Upper lobe of left lung (tissue), 5 donors: ENCODE measurements around the genes SLC34A3 and PNPLA7.

- PRO-cap, 2 experiments: peak in 1 of 2 experiments; most common minus-strand start chr9:137055869 (in 1)
- RAMPAGE, long total RNA, 4 experiments: no peak in any of the 4 experiments
Measured at GRCh38 chr9:137055630-137056366, 1.9 kb upstream of the ENTPD2 start.

GRCh38 chr9:137121836-137122518, 7.4 kb upstream of the DPP7 start:
- PRO-cap, 2 experiments: no peak in any of the 2 experiments
- RAMPAGE, long total RNA, 4 experiments: no peak in any of the 4 experiments

- PRO-cap, 2 experiments: no peak in any of the 2 experiments
- RAMPAGE, long total RNA, 4 experiments: no peak in any of the 4 experiments
Measured at GRCh38 chr9:137207196-137207714, 1.8 kb downstream of the NDOR1 start.

- PRO-cap, 2 experiments: no peak in any of the 2 experiments
- RAMPAGE, long total RNA, 4 experiments: no peak in any of the 4 experiments
Measured at GRCh38 chr9:137218654-137219273, 1.5 kb downstream of the ENSG00000284976 start.

DNA sequence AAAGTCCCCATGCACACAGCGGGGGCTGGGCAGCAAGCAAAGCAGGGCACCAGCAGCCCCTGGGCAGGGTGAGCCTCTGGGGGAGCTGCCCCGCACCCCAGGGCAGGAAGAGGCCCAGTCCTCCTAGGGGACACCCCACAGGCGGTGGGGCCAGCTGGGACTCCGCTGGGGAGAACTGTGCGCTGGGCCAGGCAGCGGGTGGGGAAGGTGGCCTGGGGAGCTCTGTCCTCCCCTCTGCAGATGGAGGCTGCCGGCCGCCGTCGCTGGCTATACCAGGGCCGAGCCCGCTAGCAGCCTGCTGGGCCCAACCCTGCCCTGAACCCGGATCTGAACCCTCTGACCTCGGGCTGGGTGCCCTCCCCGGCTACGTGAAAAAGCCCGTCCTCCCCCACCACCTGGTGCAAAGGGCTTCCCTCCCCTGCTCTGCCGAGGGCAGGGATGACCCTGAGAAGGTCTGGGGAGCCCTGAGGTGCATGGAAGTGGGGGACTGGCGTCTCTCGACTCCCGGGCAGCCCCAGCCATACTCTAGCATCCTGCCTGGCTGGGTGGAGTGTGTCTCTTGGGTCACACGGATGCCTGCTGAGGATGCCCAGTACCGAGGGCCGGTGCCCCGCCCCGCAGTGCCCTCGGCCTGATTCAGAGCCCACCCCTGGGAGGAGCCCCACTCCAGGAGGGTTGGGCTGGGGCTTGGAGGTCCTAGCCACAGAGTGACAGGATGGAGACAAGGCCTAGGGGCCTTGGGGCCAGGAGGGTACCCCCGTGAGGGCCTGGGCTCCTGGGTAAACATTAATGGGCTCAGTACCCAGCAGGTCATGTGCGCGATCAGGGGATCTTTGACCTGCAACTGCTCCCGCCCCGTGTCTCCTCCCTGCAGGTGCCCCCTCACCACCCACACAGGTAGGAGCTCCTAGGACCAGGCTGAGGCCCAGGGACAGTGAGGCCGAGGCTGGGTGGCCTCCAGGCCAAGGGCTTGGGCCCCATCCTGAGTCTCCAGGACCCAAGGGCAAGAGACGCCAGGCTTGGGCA, at the start of gene SLC34A3:
SLC34A3 (plus strand) TSS at position 860 of the 1,026 bp plus-strand sequence.
- PRO-cap, 2 experiments: no peak in any of the 2 experiments
- RAMPAGE, long total RNA, 4 experiments: no peak in any of the 4 experiments

GRCh38 chr9:137244715-137244886, 3.0 kb downstream of the FAM166A start:
- PRO-cap, 2 experiments: no peak in any of the 2 experiments
- RAMPAGE, long total RNA, 4 experiments: no peak in any of the 4 experiments

DNA sequence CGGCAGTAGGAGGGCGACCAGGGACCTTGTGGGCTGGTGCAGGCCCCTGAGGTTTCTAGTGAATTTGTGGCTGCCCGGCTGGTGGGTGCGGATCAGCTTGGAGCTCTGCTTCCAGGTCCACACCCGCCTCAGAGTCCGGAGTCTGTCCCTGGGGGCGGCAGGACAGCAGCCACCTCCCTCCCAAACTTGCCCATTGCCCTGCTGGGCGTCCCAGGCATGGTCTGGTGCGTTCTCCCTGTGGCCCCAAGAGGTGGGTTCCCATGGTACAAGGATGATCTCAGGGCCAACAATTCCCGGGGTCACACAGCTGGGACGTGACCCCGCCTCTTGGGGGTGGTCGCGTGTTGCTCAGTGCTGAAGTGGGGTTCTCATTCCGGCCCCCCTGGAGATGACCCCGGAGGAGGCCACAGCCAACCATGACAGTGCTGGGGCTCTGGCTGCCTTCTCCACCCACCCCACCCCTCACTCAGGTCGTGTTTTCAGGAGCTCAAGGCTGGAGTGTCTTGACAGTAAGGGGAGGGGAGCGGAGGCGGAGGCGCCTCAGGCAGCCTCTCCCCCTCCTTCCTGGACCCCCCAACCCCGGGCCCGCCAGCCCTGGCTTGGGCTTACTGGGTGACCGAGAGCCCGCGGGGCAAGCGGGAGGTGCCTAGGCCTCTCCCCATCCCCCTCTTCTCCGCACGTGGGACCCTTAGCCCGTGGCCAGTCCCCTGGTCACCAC, 2.6 kb downstream of the TOR4A start:
- PRO-cap, 2 experiments: no peak in any of the 2 experiments
- RAMPAGE, long total RNA, 4 experiments: no peak in any of the 4 experiments

- PRO-cap, 2 experiments: peak in 2 of 2 experiments; most common plus-strand start chr9:137296927 (in 1); most common minus-strand start chr9:137296738 (in 2)
- RAMPAGE, long total RNA, 4 experiments: no peak in any of the 4 experiments
Measured at GRCh38 chr9:137296551-137297477, 5.3 kb downstream of the NRARP start.

DNA sequence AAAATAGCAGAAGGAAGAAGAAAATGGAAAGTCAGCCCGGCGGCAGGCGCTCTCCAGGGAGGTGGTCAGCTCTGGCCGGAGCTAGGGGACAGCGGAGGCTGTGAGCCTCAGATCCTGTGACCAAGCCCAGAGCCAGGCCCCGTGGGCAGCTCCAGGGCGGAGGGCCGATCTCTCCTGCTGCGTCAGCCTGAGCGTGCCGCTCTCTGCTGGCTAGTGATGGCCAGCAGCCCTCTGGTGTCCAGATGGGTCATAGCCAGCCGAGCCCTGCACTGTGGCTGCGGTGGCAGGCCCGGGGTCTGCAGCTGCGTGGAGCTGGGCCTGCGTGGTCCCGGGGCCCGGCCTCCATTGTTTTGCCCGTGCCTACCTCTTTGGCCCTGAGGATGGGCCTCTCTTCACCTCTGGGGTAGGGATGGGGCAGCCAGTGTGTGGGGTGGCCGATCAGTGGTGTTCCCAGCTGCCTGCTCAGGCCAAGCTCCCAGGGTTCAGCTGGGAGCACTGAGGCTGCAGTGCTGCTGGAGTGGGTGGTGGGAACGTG, 17.0 kb upstream of the NRARP start:
- PRO-cap, 2 experiments: peak in 1 of 2 experiments; most common plus-strand start position 241 of the sequence (in 1); most common minus-strand start position 73 of the sequence (in 1)
- RAMPAGE, long total RNA, 4 experiments: no peak in any of the 4 experiments

DNA sequence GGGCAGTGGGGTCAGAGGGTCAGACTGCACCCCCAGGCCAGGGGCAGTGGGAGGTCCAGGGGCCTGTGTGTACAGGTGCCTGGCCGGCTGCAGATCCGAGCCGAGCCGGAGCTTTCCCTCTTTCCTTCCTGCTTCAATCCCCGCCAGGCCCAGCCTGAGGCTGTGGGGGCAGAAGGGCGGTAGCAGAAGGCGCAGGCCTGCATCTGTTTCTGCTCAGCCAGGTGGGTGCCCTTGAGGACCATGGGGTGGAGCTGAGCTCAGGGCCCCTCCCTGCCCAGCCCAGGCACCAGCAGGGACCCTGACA, 18.9 kb upstream of the NRARP start:
- PRO-cap, 2 experiments: no peak in any of the 2 experiments
- RAMPAGE, long total RNA, 4 experiments: no peak in any of the 4 experiments

- PRO-cap, 2 experiments: no peak in any of the 2 experiments
- RAMPAGE, long total RNA, 4 experiments: no peak in any of the 4 experiments
Measured at GRCh38 chr9:137429970-137430579, 6.9 kb downstream of the NOXA1 start.

- PRO-cap, 2 experiments: no peak in any of the 2 experiments
- RAMPAGE, long total RNA, 4 experiments: no peak in any of the 4 experiments
Measured at GRCh38 chr9:137488934-137489457, 29.9 kb upstream of the NSMF start.

- PRO-cap, 2 experiments: no peak in any of the 2 experiments
- RAMPAGE, long total RNA, 4 experiments: no peak in any of the 4 experiments
Measured at GRCh38 chr9:137544286-137544631, 5.9 kb downstream of the PNPLA7 start.

DNA sequence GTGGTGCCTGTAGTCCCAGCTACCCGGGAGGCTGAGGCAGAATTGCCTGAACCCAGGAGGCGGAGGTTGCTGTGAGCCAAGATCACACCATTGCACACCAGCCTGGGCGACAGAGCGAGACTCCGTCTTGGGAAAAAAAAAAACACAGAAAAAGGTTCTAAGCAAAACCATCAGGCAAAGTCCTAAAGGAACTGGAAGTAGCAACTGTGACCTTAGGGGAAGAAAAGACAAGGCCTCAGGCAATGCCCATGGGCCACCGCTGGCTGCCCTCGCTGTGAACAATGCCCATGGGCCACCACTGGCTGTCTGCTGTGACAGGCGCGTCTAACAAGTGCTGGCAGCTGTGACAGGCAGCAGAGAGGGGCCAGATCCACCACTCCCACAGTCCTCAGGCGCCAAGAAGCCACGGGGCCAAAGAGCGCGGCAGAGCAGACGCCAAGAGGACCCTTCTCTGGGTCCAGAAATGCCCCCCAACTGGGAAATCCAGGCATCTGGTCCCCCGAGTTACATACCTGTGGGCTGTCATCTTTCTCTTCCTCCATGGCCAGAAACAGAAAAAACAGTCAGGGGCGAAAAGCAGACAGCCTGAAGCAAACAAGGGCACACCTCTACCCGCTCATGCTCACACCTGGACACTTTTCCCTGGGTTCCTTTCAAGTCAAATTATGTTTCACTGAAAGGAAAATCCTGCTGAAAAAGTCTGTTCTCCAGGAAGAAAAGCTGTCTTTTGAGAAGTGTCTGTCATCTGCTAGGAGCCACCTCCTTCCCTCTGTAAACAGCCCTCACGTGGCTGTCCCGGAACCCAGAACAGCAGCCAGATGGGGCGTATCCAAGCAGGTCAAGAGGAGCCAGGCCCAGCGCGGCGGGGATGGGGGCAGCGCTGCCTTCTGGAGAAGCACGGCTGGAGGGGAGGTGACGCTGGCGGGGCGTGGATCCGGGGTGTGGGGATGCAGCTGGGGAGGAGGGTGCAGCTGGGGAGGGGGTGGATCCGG, at the start of gene PNPLA7:
PNPLA7 (minus strand) TSS at position 747 of the 992 bp plus-strand sequence.
- PRO-cap, 2 experiments: peak in 2 of 2 experiments; most common plus-strand start position 841 of the sequence (in 1); most common minus-strand start position 766 of the sequence (in 1)
- RAMPAGE, long total RNA, 4 experiments: start-site peak on the plus strand in 2 of 4 experiments, centred at positions 825 to 843 of the sequence, 11 to 115 reads per replicate; start-site peak on the minus strand in 4 of 4 experiments, centred at positions 726 to 753 of the sequence, 31 to 46 reads per replicate

- PRO-cap, 2 experiments: no peak in any of the 2 experiments
- RAMPAGE, long total RNA, 4 experiments: no peak in any of the 4 experiments
Measured at GRCh38 chr9:137592764-137593278, 2.5 kb upstream of the ZMYND19 start.

GRCh38 chr9:137757647-137758163, 119.9 kb upstream of the CACNA1B start:
- PRO-cap, 2 experiments: no peak in any of the 2 experiments
- RAMPAGE, long total RNA, 4 experiments: no peak in any of the 4 experiments

DNA sequence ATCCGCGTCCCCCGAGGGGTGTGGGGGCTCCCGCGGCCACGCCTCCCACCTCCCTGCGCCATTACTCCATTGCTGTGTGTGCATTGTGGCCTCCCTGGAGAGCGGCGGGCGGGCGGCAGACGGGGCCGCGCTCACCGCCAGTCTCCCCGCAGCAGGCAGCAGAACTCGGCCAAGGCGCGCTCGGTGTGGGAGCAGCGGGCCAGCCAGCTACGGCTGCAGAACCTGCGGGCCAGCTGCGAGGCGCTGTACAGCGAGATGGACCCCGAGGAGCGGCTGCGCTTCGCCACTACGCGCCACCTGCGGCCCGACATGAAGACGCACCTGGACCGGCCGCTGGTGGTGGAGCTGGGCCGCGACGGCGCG, 145.3 kb downstream of the CACNA1B start:
- PRO-cap, 2 experiments: no peak in any of the 2 experiments
- RAMPAGE, long total RNA, 4 experiments: no peak in any of the 4 experiments